Measurements from ENCODE around the gene GPR137B.

- RRBS: 0% methylated on average over 1 of the region's 11 CpGs
These were observed 65.5 kb upstream of the LYST start for GRCh38 chr1:235932090-235932725.

DNA sequence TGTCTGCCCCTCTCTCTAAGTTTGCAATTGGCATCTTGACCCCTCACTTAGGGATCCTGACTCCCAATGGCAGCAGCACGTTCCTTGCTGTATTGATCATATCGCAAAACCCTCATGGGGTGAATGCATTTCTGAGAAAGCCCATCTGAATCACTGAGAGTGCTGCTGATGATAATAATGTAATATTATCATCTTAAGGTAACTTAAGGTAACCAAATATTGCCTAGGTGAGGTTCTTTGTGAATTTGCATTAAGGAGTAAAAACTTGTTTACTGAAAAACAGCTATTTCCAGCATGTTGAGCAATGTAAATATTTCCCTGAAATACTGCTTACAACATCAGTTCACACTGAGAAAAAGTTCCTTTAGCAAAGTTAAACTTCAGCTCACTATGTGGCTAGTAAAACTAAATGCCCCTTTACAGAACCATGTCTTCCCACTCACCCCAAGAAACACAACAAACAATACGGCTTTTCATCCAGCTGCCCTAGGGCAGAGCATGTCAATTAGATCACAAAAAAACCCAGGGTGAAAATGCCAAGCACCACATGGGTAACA is 6.9 kb downstream of the NID1 start:
- RRBS: no CpG with 5 or more reads among the region's 3 CpGs

DNA sequence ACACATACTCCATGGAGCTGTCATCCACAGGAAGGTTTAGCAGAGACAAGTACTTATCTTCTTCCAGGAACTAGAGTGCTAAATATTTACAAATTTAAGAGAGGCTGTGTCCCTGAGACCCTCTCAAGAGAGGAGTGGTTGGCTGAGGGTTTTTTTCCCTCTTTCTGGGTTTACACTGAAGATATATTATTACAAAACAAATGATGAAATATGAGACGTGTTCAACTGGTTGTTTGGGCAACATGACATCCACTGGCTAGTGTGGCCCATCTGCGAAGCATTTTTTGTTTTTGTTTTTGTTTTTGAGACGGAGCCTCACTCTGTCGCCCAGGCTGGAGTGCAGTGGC is 25.9 kb upstream of the NID1 start:
- RRBS: no CpG with 5 or more reads among the region's 4 CpGs

- RRBS: no CpG with 5 or more reads among the region's 17 CpGs
These were observed 21.6 kb upstream of the GPR137B start for GRCh38 chr1:236120546-236121393.

DNA sequence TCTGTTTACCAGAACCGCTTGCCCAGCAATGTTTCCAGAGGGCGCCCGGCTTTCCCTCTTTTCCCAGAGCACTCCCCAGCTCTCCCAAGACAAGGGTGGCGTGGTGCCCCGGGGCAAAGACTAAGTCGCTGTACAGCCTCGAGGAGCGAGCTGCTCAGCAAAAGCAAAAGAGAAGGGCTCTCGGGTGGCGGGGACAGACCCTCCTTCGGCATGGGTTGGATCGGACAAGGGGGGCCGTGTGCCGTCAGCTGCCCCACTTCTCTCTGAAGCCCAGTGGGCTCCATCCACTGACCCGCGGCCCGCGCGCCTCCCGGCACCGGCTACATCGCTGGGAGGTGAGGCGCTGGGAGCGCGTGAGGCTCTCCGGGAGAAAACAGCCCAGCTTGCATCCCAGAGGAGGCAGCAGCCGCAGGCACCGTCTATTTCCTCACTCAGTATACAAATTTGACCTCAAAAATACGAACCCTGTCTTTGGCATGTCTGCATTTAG is 934 bp upstream of the GPR137B start:
- RRBS: 48% methylated on average over 9 of the region's 29 CpGs

- RRBS: 10% methylated on average over 45 of the region's 110 CpGs
These were observed at the start of gene GPR137B for GRCh38 chr1:236141850-236142656. Gene GPR137B (plus strand): TSS chr1:236142539.

DNA sequence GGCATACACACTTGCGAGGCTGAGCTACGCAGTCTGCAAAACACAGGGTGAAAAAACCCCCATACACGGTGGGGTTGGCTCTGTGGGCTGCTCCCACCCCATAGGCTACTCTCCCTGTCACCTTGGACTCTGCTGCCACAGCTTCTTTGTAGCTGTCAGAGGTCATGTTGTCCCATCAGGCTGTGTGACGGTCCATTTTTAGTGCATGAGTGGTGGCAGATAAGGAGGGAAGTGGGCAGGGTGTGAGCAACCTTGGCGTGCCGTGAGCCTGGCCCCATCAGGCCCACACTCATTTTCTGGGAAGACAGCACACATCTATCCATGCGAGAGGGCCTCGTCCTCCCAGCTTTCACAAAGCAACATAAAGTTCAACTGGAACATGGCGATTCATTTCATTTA is 9.4 kb downstream of the GPR137B start:
- RRBS: no CpG with 5 or more reads among the region's 9 CpGs

GRCh38 chr1:236309993-236310442 is 28.3 kb upstream of the ERO1B start:
- RRBS: no CpG with 5 or more reads among the region's 5 CpGs

- RRBS: no CpG with 5 or more reads among the region's 14 CpGs
These were observed 33.7 kb upstream of the LGALS8 start for GRCh38 chr1:236490092-236490454.

GRCh38 chr1:236524160-236524413 is 305 bp downstream of the LGALS8 start:
- RRBS: 14% methylated on average over 6 of the region's 14 CpGs

- RRBS: 100% methylated on average over 1 of the region's 17 CpGs
These were observed 34.2 kb upstream of the MTR start for GRCh38 chr1:236760811-236761344.

- RRBS: no CpG with 5 or more reads among the region's 18 CpGs
These were observed 32.7 kb upstream of the MTR start for GRCh38 chr1:236762240-236762968.

GRCh38 chr1:236835045-236835877 is 40.2 kb downstream of the MTR start:
- RRBS: no CpG with 5 or more reads among the region's 9 CpGs

- RRBS: no CpG with 5 or more reads among the region's 5 CpGs
These were observed 7.1 kb upstream of the MT1HL1 start for GRCh38 chr1:237011276-237011871.

DNA sequence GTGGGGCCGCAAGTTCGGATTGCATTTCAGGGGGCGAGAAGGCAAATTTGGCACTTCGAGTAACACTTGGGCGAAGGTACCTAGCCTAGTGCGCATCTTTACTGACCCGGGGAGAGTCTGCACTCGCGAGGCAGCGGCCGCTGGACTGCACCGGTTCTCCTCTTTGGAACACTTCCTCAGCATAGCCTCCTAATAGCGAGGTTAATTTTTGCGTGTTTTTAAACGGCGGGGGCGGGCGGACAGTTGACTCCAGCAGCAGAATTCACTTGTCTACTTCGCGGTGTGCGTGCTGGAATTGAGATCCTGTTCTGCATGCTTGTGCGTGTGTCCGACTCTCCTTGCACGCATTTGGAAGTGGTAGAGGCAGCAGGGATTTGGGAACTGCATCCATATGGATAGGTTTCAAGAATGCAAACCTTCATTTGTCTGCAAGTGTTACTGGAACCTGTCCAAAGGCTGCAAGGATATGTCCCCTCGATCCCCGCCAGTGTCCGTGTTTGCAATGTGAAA is 1.4 kb downstream of the CHRM3 start:
- RRBS: 62% methylated on average over 6 of the region's 27 CpGs

- RRBS: no CpG with 5 or more reads among the region's 8 CpGs
These were observed 298.1 kb downstream of the CHRM3 start for GRCh38 chr1:239684314-239685038.

GRCh38 chr1:239730240-239730816 is 344.0 kb downstream of the CHRM3 start:
- RRBS: no CpG with 5 or more reads among the region's 2 CpGs

DNA sequence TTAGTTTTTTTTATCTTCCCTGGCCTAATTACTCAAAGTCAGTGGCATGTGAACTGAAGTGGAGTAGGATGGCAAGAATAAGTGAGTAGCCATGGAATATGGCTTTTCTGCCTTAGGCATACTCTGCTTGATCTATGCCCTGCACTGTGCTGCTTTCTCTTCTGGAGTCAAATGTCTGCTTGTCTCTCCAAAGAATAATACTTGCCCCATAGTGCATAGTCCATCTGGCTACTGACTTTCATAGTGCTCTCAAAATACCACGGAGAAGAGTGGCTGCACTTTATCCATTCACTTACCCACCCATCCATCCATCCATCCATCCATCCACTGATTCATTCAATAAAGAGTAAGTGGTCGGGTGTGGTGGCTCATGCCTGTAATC is 13.3 kb downstream of the GREM2 start:
- RRBS: no CpG with 5 or more reads among the region's 2 CpGs

DNA sequence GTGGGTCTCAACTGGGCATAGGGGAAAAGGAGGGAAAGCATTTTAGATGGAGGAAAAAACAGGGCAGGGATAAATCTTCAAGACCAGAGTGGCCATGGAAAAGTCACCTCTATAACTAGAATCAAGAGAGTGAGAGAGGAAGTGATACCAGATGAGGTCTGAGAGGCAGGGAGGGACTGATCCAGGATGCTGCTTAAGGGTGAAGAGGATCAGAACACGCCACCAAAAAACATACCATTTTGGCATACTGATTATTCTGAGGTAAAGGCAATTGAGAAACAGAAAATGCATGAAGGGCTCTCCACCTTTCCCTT is 268.9 kb downstream of the RGS7 start:
- RRBS: no CpG with 5 or more reads among the region's 1 CpG

GRCh38 chr1:241627982-241628391 is 12.2 kb downstream of the CHML start:
- RRBS: no CpG with 5 or more reads among the region's 6 CpGs